H7 (cell line): ENCODE data around the genes ADH6 and SLC39A8.

DNA sequence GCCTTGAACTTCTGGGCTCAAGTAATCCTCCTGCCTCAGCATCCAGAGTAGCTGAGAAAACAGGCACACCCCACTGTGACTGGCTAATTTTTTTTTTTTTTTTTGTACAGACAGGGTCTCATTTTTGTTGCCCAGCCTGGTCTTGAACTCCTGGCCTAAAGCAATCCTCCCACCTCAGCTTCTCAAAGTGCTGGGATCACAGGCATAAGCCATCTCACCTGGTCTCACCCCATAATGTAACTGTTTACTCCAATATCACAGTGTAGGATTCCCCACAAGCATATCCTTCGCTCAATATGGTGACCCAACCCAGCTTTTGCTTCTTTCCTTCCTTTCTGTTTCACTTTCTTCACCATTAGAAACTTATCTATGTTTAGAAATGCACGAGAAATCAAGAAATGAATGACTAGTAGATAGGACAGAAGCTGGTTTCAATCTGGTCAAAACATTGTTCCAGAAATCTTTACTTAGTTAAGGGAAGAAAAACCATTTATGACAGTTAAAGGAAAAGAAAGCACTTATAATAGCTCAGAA, 18.9 kb downstream of the TSPAN5 start:
- RAMPAGE, long total RNA = no peak

DNA sequence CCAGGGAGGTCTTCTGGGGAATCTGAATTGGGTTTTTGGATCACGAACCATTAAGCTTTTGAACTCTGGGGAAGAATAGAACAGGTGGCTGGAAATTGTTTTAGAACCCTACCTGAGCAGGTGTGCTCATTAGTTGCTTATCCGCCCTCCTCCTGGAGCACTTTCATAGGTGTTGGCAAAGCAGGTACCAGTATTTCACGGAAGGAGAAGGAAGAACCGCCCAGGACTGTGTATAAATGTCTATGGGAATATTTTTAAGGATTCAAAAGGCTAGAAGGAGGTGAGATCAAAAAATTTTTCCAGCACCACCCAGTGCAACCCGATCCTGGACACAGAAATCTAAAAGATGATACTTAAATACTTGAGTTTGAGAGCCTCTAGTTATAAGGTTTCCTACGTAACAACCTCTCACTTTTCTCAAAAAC, 1.1 kb upstream of the TSPAN5 start:
- RAMPAGE, long total RNA = no peak

DNA sequence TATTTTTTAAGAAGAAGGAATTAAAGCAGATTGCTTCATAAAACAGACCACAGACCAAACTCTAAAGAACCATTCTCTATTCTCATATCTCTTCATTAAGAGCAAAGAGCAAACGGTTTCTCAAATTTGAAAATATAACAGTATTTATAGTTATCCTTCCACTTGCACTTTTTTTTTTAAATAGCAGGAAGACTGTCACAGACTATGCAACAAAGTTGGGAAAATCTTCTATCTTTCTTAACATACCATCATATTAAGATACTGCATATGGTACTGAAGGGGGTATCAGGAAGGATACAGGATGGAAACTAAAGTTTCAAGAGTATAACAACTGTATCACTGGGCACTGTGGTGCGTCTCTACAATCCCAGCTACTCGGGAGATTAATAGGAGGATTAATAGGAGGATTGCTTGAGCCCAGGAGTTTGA, 26.5 kb downstream of the EIF4E start:
- RAMPAGE, long total RNA = no peak

- RAMPAGE, long total RNA = no peak
These were observed 2.3 kb downstream of the ADH5 start for GRCh38 chr4:99086226-99086690.

GRCh38 chr4:99155124-99155415, 11.0 kb upstream of the ADH4 start:
- RAMPAGE, long total RNA = no peak

- RAMPAGE, long total RNA = no peak
These were observed at the start of gene ADH6 for GRCh38 chr4:99218867-99219600. TSS of gene ADH6 (minus strand) at chr4:99219246.

DNA sequence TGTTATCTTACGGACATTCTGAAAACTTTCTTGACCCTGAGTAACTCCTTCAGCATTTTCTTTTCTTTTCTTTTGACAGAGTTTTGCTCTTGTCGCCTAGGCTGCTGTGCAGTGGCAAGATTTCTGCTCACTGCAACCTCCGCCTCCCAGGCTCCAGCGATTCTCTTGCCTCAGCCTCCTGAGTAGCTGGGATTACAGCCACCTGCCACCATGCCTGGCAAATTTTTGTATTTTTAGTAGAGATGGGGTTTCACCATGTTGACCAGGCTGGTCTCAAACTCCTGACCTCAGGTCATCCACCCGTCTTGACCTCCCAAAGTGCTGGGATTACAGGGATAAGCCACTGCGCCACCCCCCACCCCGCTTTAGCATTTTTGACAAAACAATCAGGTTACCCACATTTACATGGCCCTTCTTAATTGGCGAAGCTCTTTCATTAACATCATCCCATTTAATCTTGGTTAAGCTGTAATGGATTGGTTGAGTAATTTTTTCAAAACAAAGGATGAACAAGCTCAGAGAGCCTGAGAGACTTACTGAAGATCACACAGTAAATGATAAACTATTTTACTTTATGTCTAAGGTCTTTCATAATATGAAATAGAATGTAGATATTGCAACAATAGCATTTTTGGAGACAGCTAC, 15.1 kb downstream of the ADH1B start:
- RAMPAGE, long total RNA = no peak

DNA sequence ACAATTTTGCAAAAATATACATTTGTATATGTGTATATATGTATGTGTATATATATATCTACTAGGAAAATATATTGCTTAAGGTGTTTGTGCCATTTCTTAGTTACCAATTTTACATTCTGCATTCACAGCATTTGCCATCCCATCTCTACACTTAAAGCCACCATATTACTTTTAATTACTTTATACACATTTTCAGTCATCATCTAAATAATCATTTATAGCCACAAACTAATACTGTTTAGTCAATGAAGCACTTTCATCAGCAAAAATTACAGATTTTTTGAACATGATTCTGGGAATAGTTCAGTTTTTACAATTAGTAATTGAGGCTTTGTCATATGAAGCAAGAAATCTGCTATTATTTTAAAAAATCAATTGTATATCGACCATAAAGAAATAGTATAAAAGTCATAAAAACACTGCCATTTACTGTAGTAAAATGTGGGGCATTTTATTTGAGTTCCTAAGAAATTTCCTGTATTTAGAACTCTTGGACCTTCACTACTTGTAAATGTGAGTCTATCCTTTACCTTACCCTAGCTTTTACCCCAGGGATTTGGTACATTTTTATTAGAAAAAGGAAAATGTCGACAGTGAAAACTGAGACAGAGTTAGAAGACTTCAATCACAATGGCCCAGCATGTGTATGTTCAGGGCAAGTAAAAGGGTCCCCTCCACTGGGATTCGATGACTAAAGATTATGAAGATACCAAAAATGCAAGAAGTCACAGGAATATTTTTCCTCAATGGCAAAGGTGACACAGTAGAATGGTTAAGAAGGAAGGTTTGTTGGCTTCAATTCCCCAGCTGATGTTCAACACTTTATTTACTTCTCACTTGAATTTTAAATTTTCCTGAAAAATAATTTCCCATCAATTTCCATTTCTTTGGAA, 14.1 kb downstream of the ADH1B start:
- RAMPAGE, long total RNA = no peak

- RAMPAGE, long total RNA = no peak
These were observed 5.1 kb downstream of the ADH1B start for GRCh38 chr4:99315805-99316727.

GRCh38 chr4:99654206-99654967, 3.2 kb downstream of the C4orf54 start:
- RAMPAGE, long total RNA = no peak

- RAMPAGE, long total RNA = no peak
These were observed 583 bp downstream of the DNAJB14 start for GRCh38 chr4:99945724-99946345.

DNA sequence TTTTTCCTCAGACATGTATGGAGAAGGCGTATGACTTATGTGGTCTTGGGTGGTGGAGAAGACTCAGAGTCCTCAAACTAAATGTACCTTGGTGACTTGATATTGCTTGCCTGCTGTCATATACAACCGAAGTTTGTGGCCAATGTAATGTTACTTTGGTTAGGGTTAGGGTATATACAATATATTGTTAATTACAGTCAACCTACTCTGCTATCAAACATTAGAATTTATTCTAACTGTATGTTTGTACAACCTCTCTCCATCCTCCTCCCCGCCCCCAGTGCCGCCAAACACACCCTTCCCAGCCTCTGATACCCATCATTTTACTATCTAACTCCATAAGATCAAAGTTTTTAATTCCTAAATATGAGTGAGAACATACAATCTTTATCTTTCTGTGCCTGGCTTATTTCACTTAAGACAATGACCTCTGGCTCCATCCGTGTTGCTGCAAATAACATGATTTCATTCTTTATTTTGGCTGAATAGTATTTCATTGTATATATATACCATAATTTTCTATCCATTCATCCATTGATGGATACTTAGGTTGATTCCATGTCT, 26.7 kb upstream of the DDIT4L start:
- RAMPAGE, long total RNA = no peak

GRCh38 chr4:101036856-101037362, 310.4 kb downstream of the PPP3CA start:
- RAMPAGE, long total RNA = no peak

DNA sequence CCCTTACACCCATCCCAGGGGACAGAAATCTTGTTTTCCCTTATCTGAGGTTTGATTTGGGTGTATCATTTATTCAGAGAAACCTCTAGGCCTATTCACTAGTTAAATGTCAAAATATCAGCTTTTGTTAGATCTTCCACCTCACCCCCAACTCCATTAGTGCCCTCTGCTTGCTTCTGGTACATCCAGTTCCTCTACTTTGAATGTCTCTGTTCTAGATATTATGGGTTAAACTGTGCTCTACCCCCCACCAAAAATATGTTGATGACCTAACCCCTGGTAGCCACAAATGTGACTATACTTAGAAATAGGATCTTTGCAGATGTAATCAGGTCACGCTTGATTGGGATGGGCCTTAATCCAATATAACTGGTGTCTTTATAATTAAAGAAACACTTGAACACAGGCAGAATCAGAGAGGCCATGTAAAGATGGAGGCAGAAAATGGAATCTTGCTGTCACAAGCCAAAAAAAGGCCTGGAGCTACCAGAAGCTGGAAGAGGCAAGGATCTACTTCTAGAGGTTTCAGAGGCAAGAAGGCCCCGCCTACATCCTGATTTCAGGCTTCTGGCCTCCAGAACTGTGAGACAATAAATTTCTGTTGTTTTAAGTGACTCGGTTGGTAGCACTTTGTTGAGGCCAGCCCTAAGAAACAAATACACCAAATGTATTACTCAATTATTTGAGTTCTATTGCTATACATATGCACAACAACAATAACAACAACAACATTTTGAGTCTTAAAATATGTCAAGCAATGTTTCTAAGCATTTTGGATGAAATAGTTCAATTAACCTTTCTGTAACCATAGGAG, 220.1 kb downstream of the PPP3CA start:
- RAMPAGE, long total RNA = no peak

- RAMPAGE, long total RNA = start-site peak on the plus strand at chr4:101347784-101347812, 48 reads
These were observed 670 bp upstream of the PPP3CA start for GRCh38 chr4:101347664-101348727.

GRCh38 chr4:101813491-101814125, 23.1 kb downstream of the BANK1 start:
- RAMPAGE, long total RNA = no peak

GRCh38 chr4:102344120-102344904, 970 bp downstream of the SLC39A8 start:
- RAMPAGE, long total RNA = start-site peak on the minus strand at chr4:102344528-102344536, 7 reads; start-site peak on the minus strand at chr4:102344665-102344703, 22 reads

GRCh38 chr4:102344905-102345734, at the start of gene SLC39A8:
TSS of gene SLC39A8 (minus strand) at chr4:102345482.
- RAMPAGE, long total RNA = no peak

- RAMPAGE, long total RNA = no peak
These were observed 983 bp upstream of the NFKB1 start for GRCh38 chr4:102500018-102500734.

DNA sequence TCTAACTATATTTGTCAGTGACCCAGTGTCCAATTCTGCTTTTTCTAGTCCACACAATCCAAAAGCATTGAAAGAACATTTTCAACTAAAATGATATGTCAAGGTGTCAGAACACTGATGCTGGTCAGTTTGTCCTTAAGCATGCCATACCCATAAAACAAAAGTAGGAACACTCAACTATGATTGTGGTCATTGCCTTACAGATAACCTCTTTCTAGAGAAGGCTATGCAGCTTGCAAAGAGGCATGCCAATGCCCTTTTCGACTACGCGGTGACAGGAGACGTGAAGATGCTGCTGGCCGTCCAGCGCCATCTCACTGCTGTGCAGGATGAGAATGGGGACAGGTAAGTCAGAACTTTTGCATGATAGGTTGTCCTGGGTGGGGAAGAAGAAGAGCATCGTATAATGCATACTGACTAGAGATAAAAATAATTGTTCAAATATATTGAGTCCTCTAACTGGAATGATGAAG, 96.2 kb downstream of the NFKB1 start:
- RAMPAGE, long total RNA = no peak